Neural progenitor cell (in vitro differentiated cells): ENCODE measurements around the gene SLC7A14.

DNA sequence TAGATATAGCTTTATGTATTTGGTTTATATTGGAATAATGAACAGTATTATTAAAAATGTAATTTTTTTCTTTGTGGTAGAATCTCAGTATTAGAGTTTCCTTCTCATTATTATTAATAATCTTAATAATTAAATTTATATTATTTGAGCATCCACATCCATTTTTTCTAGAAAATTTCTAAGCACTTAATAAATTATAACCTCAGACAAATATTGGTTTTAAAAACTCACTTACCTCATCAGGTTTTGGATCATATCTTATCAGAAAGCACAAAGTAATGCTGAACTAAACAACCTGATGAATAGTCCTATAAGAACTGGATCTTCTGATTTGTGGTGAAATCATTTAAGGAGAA is 362 bp downstream of the SERPINI2 start:
- RAMPAGE, long total RNA, result no peak

- RAMPAGE, long total RNA, result no peak
Observed at GRCh38 chr3:167735784-167736178, 260 bp downstream of the SERPINI1 start.

DNA sequence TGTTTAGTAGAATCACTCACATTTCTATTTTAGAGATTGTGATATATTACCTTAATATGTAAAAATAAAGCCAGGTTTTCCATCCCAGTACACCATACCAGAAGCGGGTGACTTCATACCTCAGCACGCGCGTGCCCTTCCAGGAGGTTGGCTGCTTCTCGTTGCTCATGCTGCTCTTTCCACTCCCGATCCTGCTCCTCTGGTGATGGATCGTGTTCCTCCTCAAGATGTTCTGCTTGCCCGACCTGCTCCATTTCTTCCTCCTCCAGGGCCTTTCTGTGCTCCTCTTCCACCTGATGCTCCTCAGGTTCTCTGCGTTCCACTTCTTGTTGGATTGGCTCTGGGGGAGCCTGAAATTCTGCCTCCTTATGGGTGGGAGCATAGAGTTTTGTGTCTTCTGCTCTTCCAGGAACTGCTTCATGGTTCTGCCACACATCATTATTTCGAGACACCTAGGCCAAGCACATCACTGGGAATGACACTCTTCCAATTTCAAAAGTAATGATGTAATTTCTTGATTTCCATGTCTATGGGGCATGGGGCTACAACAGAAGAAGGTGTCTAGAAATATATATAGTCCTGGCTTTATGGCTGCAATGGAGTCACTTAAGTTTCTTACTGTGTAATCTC is 63.2 kb downstream of the GOLIM4 start:
- RAMPAGE, long total RNA, result no peak

DNA sequence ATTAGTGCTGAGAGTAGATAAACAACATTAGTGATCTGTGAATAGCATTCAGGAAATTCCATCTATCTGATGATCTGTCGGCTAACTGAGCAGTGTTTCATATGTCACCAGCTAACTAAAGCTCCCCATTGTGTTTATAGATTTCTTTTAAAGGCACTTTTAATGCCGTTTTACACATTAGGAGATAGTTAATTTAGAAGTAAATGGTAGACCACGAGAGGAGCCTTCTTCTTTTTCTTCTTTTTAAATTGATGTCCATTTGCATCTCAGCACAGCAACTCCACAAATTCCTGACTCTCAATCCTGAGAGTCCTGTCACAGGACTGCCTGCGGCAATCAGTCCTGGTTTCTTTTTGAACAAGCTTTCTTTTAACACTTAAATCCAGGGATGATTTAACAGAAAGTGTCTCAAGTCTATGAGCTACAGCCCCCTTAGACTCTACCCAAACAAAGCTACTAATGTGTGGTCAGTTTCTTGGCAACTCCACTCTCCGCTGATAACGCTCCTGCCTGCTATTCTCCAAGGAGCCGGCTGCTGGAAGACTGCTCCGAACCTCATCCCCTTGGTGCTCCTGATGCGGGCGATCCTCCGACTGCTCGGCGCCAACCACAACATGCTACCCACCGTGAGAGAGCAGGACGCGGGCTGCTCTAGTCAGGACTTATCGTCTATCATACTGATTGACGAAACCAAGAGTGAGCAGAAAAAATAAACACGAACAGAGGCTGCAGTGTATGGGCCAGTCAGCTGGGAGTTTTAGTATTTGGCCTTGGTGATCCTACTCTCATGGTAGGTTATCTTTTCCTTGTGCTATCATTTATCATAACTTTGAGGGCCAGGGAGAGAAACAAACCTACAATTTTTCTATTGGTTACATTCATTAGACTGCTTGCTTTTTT is 421.3 kb downstream of the MECOM start:
- RAMPAGE, long total RNA, result no peak

DNA sequence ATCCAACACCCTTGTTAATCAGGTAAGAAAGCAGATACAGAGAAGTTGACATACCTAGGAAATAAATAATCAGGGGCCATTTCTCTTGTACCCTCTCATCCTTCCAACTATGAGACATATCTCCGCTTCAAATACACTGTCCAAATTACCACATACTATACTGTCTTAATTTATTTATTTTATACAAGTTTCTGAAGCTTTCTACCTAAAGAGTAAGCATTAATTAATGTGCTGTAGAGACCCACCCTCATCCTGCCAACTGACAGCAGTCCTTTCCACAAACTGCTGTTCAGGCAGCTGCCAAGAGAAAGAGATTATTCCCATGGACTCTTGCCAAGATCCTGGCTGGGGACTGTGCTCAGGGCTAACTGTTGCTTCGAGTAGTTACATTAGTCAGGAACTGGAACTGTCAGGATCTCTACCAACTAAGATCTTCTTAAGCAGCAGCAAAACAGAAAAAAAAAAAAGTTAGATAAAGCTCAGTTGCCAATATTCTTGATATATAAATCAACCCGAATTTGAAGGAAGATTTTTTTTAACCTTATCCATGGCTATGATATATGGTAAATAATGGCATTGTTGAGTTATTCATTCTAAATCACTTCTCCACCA is 398.8 kb downstream of the MECOM start:
- RAMPAGE, long total RNA, result no peak

GRCh38 chr3:169539927-169540821 is 123.3 kb downstream of the MECOM start:
- RAMPAGE, long total RNA, result no peak

- RAMPAGE, long total RNA, result no peak
Observed at GRCh38 chr3:169613942-169614576, 49.5 kb downstream of the MECOM start.

DNA sequence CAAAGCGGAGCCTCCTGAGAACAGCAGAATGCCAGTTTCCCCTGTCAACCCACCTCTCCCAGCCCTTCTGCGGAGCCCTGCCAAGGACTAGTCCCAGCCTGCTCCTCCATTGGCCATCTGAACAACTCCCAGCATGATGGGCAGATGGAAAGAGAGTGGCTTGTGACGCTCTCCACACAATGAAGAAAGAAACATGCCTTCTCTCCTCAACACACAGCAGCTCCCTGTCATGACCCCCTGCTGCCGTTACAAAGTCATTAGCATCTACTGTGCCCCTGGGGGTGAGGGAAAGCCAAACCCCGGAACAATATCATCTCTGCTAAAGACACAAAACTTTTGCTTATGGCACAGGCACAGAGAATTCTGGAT is 33.6 kb downstream of the MECOM start:
- RAMPAGE, long total RNA, result no peak

DNA sequence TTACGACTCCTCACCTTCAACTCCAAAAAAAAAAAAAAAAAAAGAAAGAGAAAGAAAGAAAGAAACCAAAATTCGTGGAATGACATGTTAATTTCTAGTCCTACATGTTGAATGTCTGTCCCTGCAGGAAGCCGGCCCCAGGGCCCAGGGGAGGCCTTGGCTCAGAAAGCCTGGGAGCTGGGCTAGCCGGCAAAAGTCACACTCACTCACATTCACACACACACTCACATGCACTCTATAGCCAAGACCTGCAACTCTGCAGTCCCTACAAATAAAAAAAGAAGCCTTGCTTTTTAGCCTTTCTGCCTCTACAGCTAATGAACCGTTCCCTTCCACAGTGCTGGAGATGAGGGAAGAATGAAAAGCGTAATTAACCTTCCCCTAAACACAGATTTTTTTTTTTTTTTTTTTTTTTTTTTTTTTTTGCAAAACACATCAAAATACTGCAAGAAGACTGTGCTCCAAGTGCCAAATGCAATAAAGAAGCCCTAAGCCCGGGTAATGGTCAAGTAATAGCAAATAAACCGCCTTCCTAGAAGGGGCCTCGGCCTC is 4.4 kb downstream of the MECOM start:
- RAMPAGE, long total RNA, result no peak

- RAMPAGE, long total RNA, result no peak
Observed at GRCh38 chr3:169870053-169870501, 342 bp upstream of the LRRC31 start.

GRCh38 chr3:169871350-169871849 is 1.7 kb upstream of the LRRC31 start:
- RAMPAGE, long total RNA, result no peak

- RAMPAGE, long total RNA, result no peak
Observed at GRCh38 chr3:169886638-169886899, 16.8 kb upstream of the LRRC31 start.

GRCh38 chr3:170180614-170181180 is 836 bp downstream of the PHC3 start:
- RAMPAGE, long total RNA, result no peak

- RAMPAGE, long total RNA, result no peak
Observed at GRCh38 chr3:170286493-170287037, 64.3 kb downstream of the PRKCI start.

DNA sequence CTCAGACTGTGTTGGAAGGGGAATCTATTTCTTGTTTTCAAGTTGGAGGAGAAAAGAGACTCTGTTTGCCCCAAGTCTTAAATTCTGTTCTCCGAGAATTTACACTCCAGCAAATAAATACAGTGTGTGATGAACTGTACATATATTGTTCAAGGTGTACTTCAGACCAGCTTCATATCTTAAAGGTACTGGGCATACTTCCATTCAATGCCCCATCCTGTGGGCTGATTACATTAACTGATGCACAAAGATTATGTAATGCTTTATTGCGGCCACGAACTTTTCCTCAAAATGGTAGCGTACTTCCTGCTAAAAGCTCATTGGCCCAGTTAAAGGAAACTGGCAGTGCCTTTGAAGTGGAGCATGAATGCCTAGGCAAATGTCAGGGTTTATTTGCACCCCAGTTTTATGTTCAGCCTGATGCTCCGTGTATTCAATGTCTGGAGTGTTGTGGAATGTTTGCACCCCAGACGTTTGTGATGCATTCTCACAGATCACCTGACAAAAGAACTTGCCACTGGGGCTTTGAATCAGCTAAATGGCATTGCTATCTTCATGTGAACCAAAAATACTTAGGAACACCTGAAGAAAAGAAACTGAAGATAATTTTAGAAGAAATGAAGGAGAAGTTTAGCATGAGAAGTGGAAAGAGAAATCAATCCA is 3.4 kb downstream of the SKIL start:
- RAMPAGE, long total RNA, result no peak

DNA sequence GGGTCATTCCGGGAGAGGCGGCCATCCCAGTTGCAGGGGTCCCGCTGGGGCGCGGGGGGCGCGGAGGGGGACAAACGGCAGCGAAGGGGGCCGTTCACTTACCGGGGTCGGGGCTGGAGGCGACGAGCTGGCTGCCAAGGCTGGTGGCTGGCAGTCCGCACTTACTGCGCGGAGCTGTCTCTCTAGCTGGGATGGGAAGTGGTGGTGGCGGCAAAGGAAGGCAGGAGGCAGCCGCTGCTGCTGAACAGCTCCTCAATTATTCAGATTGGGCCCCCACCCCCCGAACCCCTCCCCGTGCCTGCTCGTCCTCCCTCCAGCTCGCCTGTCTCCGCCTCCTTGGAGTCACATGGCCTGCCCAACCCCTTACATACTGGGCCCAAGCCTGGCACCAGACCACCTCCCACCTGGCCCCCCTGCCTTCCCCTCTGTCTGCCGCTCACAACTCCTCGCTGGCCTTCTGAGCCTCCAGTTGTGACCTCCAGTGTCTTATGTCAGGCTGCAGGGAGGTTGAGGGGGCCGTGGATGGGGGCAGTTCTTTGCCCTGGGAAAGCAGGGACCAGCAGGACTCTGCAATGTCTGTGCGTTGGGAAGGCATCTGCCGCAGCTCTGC is at the start of gene SLC7A14:
Gene SLC7A14, minus strand, starts transcription at position 267 of the 610 bp plus-strand sequence.
- RAMPAGE, long total RNA, result no peak

GRCh38 chr3:170865922-170866653 is 3.9 kb downstream of the RPL22L1 start:
- RAMPAGE, long total RNA, result no peak

- RAMPAGE, long total RNA, result no peak
Observed at GRCh38 chr3:170867044-170868328, 2.5 kb downstream of the RPL22L1 start.

GRCh38 chr3:171017178-171017578 is 9.3 kb downstream of the SLC2A2 start:
- RAMPAGE, long total RNA, result no peak

DNA sequence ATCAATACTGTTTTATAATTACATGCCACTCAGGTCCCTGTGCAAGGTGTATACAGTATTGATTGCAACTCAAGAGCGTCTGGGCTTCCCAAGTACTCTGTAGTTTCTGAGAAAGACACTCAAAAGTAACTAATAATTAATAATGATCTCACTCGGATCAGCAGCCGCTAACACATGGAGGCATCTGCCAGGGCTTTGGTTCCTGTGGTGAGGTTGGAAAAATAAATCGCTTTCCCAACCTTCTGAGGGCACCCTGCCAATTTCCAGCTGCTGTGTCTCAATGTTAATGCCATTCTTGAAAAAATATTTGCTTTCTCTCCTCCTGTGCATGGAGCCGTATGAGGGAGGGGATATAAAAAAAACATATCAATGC is 116.4 kb upstream of the SLC2A2 start:
- RAMPAGE, long total RNA, result no peak